REH cell (cell line): ENCODE results near the gene DOK5.

DNA sequence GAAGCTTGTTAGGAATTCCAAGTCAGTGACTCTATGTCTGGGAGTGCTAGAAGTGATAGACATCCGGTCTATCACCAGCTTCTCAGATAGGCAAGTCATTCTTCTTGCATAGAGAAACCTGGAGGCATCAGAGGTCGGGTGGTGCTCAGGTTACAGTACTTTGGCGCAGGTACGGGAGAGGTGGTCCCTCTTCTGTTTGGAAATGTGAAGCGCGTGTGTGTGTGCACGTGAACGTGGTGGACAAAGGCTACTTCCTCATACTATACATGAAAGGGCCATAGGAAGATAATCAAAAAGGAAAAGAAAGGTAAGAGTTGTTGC lies 299.2 kb upstream of the ZFP64 start:
- PRO-cap = no peak

DNA sequence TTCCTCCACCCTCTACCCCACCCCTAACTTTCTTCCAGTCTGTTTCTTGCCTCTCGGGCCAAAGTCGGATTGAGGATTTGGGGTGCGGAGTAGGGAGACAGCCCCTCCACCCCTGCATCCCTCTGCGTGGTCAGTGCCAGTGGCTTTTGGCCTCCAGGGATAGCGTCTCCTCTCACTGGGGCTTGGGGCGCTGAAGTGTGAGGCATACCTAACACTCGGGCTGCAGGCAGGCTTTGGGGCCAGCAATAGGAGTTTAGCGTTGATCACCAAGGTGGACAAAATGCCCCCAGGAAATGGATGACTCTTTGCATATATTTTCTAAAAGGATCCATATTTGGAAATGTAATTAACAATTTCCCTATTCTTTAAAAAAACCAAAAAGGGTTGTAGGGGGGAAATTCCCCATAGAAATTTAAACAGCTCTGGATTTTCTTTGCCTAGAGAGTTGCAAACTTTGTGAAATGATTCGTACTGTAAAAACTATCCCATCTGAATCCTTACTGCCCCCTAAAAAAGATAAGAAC lies 1.5 kb downstream of the TSHZ2 start:
- PRO-cap = no peak

- PRO-cap = no peak
Observed at GRCh38 chr20:53078503-53079684, 106.7 kb downstream of the TSHZ2 start.

GRCh38 chr20:53157835-53158291 lies 185.7 kb downstream of the TSHZ2 start:
- PRO-cap = no peak

GRCh38 chr20:53585168-53585399 lies 8.6 kb downstream of the ZNF217 start:
- PRO-cap = no peak

DNA sequence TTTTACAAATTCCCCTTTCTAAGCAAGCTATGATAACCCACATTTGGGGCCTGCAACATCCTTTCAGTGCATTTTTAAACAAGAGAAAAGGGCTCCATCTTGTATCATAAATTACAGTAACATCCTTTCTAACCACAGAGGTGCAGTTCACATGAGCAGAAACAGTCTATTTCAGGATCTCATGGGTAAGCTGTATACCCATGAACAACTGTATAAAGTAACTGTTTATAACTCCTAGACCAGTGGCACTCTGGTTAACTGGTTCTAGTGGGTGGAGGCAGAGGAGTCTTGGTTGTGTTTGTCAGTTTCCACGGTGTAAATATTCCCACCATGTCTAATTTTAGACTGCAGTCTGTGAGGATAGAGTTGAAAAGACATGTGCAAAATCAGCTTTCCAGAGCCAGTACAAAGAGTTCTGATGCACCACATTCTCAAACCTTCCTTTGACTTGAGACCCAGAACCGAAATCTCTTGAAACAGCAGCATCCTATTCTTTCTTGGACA lies 113.1 kb upstream of the ZNF217 start:
- PRO-cap = no peak

DNA sequence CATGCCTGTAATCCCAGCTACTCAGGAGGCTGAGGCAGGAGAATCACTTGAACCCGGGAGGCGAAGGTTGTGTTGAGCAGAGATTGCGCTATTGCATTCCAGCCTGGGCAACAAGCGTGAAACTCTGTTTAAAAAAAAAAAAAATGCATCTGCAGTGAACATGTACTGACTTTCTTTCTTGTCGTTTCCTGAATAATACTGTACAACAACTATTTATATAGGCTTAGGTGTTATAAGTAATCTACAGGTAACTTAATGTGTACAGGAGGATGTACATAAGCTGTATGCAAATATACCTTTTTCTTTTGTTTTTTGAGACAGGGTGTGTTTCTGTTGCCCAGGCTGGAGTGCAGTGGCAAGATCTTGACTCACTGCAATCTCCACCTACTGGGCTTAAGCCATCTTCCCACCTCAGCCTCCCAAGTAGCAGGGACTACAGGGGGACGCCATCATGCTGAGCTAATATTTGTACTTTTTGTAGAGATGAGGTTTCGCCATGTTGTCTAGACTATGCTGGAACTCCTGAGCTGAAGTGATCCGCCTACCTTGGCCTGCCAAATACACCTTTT lies 191.6 kb upstream of the ZNF217 start:
- PRO-cap = no peak

- PRO-cap = unidirectional peak, minus-strand start at chr20:53872379
Observed at GRCh38 chr20:53872116-53873162, 198.0 kb downstream of the BCAS1 start.

- PRO-cap = no peak
Observed at GRCh38 chr20:53900220-53901028, 170.0 kb downstream of the BCAS1 start.

DNA sequence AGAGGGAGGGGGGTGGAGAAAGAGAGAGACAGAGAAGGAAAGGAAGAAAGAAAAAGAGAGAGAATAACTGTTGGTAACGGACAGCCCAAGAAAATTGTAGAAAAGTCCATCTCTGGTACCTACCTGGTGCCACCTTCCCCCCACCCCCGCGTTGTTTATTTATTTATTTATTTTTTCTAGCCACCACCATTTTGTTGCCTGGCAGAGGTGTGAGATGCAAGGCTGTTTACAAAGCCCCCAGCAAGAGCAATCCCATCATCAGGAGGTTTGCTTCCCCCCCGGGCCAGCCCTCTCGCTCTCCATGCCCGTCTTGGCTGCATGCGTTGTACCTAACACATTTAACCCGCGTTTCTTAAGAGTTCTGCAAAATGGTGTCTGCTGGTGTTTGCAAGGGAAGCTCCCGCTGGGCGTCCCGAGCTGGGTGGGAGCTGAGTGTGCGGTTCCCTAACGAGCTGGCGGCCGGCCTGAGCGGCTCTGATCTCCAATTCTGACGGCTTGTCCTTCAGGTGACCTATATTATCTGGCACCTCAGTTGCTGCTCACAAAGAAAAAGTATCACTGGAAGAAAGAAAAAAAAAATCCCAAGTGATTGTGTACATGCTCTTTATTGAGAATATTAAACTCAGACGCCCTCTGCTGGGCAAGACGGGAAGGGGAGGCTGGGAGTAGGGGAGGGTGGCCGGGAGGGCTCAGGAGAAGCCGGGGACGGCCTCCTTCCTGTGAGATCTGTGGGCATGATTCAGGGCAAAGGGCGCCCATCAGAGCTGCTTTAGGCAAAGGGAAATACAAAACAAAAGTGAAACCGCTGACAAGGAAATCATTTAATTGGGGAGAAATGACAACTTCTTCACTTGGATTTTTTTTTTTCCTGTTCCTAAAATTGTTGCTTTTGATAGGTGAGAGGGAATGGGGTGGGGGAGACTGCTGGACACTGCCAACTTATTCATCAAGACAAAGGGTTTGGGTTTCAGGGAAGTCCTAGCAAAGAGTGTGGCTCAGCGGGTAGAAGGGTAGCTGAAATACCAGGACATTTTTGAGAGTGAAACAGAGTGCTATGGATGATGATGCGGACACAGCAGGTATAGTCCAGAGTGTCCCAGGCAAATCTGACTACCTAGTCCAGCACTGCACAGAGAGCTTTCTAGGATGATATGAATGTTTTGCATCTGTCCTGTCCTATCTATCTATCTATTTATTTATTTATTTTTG lies 154.7 kb downstream of the BCAS1 start:
- PRO-cap = bidirectional peak, plus-strand start at position 366 of the sequence, minus-strand start at position 340 of the sequence; bidirectional peak, plus-strand start at position 722 of the sequence, minus-strand start at position 554 of the sequence

DNA sequence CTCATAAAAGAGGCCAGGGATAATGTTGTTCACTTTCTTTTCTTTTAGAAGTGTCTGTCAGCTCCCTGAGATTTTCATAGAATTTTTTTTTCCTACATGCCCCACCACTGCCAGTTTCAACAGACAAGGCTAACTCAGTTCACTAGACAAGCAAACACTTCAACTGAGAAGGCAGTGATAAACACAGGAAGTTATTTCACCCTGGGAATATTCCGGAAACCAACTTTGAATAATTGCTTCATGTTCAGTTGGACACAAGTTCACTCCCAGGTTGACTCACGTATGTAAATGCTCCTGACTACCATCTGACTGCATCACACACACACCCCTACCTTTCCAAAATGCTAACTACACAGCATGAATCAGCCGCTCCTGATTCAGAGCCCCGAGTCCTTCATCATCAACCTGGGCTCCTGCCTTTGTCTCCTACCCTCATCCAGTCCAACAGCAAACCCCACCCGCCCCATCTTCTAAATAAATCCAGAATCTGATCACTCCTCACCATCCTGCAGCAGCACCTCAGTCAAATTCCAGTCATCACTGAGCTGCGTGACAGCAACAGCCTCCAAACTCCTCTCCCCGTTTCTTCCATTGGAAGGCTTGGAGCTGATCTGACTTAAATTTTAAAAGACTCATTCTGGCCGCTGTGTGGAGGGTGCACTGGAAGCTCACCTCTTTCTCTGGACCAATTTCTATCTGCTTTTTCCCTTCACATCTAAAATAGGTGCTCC lies 143.7 kb downstream of the BCAS1 start:
- PRO-cap = bidirectional peak, plus-strand start at position 247 of the sequence, minus-strand start at position 136 of the sequence

DNA sequence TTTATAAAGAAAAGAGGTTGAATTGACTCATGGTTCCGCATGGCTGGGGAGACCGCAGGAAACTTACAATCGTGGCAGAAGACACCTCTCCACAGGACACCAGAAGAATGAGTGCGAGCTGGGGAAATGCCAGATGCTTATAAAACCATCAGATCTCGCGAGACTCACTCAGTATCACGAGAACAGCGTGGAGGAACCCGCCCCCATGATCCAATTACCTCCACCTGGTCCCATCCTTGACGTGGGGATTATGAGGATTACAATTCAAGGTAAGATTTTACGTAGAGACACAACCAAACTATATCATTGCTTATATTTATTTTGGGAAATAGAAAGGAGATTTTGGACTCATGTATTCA lies 11.5 kb downstream of the BCAS1 start:
- PRO-cap = unidirectional peak, minus-strand start at position 113 of the sequence

DNA sequence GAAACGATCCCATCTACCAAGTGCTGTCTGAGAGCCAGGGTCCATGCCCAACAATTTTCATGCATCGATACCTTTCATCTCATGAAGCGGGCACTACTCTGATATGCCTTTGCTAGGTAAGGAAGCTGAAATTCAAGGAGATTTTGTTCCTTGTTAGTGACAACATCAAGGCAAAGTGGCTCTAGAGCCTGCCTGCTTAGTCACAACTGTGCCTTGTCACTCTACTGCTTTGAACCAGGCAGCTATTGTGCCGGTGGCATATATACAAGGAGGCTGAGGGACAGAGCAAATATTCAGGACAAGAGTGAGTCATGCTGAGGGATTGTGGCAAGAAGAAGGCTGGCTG lies 59.4 kb downstream of the PFDN4 start:
- PRO-cap = no peak

DNA sequence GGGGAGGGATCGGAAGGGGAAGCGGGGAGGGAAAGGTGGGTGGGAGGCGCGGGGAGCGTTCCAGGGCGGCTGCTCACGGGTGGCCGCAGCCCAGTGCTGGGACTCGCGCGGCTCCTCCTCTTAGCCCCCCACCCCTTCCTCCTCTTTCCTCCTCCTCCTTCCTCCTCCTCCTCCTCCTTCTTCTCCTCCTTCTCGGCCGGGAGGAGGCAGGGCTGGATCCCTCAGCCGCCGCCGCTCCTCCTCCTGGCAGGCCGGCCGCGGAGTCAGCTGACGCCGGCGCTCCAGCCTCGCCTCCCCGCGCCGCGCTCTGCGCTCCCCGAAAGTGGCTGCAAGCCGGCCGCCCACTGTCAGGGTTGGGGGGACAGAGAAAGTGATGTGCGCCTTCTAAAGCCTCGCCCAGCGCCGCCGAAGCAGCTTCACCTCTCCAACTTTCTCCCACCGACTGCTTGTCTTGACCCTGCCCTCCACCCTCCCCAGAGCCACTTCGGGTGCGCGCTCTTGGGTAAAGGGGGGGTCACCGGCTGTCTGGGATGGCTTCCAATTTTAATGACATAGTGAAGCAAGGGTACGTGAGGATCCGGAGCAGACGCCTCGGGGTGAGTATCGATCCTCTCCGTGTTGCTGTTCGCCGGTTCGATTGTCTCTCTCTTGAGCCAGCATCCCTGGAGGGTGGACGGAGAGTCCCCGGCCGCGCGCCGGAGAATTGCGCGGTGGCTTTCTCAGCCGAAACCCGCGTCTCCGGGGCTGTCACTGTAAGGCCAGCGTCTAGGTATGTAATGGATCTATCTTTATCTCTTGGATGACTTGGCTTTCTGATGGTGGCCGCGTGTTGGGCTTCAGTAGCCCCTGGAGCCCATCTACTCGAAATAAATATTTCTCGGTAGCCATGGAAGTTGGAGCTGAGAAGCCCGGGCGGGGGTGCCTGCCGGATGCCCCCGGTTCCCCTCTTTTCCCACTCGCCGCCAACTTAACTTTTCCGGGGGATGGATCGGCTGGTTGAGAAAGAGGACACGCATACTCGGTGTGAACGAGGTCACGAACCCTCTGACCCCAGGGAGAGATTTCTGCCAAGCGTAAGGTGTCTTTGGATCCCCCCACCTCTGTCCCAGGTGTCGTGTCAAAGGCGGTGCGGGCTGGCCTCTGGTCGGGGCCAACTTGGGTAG lies at the start of gene DOK5:
DOK5 (plus strand) TSS at position 177 of the 1,163 bp plus-strand sequence.
- PRO-cap = no peak

GRCh38 chr20:54524672-54525329 lies 49.4 kb downstream of the DOK5 start:
- PRO-cap = no peak

DNA sequence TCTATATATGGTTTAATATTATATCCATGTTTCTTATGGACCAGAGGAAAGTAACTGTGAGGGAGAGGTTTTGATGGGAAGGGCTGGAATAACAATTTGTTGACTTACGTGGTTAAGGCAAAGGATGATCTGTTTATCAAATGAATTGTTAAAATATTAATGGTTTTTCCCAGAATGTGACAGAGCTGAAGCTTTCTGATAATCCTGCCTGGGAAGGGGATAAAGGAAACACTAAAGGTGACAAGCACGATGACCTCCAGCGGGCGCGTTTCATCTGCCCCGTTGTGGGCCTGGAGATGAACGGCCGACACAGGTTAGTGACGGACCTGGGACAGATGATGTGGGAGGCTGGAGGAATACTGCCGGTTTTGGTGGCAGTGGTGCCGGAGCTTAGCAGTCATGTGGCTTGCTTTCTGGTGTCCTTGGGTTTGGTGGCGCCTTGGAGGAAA lies 8.4 kb downstream of the RTF2 start:
- PRO-cap = no peak

DNA sequence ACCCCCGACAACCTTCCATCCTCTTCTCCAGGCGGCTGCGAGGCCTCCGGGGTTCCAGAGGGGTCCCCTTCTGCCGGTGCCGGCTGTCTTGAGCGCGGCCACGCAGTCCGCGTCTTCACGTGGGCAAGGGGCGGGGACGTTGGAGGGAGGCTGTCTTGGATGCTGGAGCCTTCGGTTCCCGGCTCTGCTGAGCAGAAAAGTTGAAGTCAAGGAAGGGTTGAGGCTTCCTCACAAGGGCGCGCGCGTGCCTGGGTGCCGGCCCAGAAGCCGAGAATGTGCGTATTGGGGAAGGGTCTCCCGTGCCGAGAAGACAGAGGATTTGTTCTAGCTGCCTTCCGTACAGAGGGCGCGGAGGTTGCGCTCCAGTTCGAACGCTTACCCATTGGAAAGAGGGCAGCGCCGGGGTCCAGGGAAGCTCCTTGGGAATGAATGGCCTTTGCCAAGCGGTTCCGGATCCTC lies 2.3 kb upstream of the TFAP2C start:
- PRO-cap = no peak

GRCh38 chr20:57074005-57074504 lies 192.4 kb downstream of the BMP7 start:
- PRO-cap = no peak

GRCh38 chr20:57109058-57109371 lies 157.4 kb downstream of the BMP7 start:
- PRO-cap = no peak

- PRO-cap = bidirectional peak, plus-strand start at chr20:57425590, minus-strand start at chr20:57425519; unidirectional peak, minus-strand start at chr20:57425967
Observed at GRCh38 chr20:57425124-57426132, 34.2 kb downstream of the RBM38 start.